Thoracic aorta (tissue), 1 donor: ENCODE measurements around a stretch of chr14.

- RAMPAGE, long total RNA = no peak
Measured at GRCh38 chr14:55580682-55581644, 956 bp downstream of the KTN1 start.

DNA sequence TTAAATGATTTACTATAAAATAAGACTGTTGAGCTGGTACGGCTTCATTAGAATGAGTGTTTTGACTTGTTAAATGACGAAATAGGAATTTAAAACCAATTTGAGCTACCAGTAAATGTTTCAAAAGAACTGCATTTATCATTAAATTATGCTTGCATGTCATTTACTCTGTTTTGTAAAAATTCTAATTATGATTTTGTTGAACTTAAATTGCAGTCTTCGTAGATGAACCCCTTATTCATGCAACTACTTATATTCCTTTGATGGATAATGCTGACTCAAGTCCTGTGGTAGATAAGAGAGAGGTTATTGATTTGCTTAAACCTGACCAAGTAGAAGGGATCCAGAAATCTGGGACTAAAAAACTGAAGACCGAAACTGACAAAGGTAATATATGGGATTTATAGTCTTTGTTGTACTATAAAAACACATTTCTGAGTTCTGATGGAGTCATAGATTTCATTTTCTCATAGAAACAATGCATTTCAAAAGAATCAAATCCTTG is 37.8 kb downstream of the KTN1 start:
- RAMPAGE, long total RNA = no peak

GRCh38 chr14:55686146-55687096 is 106.4 kb downstream of the KTN1 start:
- RAMPAGE, long total RNA = no peak

- RAMPAGE, long total RNA = no peak
Measured at GRCh38 chr14:55864916-55865253, 253.3 kb upstream of the PELI2 start.

DNA sequence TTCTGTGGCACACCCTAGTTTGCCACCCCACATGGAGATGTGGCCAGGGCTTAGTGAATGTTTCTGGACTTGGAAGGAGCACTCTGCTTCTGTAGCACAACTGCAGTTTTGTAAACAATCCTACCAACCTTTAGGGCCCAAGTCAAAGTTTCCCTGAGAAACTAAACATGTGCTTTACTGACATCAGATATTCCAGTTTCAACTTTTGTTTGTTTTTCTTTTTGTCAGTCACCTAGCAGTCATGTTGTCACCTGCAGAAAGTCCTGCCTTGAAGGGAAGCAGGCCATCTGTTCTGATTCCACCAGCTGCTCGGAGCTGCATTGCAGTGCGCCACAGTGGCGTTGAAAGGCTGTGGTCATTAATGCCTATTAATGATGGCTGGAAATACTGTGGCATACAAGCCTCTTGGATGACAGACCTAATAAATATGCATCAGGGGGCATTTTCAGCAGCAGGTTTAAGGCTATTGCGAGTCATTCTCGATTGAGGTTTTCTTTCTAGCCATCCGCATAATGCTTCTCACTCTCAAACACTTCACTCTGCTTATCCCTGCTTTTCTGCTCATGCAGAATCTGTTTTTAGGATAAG is 7.8 kb downstream of the PELI2 start:
- RAMPAGE, long total RNA = no peak

- RAMPAGE, long total RNA = no peak
Measured at GRCh38 chr14:56204013-56204533, 85.9 kb downstream of the PELI2 start.

DNA sequence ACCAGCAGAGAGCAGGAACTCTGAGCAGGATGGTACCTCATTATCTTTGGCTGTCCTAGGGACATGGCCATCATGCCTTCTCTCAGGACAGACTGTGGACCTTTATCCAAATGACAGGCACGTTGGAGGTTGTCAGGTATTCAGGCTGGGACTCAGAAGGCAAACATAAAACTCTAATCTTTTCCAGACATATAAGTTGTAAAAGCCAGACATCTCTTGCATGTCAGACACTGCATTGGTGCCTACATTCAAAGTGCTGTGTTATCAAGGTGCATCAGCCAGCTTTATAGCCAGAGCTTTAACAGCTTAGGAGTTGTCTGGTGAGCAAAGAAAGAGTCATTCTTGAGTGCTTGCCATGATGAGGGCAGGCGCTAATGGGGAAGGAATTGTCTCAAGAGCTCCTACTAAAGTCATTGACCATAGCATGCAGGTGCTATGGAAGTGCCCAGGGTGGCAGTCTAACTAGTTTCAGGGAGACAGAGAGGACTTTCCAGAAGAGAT is 89.6 kb downstream of the PELI2 start:
- RAMPAGE, long total RNA = no peak

- RAMPAGE, long total RNA = no peak
Measured at GRCh38 chr14:56766248-56766493, 44.1 kb downstream of the OTX2 start.

DNA sequence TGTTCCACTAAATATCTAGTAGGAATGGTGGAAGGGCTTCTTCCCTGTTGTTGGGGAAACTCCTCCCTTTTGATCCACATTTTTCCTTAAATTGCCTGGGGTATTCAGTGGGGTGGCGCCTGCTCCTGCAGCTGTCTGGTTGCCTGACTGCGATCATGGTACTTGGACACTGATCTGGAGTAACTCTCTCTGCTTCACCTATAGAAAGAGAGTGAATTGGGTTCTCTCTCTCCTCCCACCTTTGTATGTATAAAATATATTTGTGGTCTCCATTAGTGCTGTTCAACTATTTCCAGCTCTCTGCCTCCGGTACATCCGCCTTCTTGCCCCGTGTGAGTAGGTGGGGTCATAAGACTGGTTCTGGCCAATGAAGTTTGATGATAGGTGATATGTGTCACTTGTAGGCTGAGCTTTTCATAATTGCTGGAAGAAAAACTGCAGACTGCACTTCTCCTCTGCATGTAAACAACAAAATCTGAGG is 210.5 kb downstream of the EXOC5 start:
- RAMPAGE, long total RNA = no peak

DNA sequence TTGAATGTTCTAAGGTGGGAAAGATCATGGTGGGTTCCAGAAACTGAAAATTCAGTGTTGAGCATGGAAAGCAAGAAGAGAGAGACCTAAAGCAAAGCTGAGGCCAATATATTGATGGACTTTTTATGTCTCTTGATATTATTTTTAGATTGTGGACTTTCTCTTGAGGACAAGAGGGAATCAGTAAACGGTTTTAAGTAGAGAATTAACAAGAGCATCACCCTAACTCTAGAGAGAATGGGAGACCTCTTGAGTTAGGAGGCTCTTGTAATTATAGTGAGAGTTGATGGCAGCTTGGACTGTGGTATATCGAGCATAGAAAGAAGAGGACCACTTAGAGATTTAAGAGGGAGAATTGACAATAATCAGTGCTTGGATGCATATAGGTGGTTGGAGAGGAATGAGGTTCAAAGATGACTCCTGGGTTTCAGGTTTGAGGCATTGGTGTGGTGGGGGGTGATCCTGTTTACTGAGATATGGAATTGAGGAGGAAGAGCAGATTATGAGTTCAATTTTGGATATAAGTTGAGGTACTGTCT is 17.2 kb downstream of the NAA30 start:
- RAMPAGE, long total RNA = no peak

GRCh38 chr14:58272540-58273504 is 25.5 kb upstream of the ARID4A start:
- RAMPAGE, long total RNA = no peak

DNA sequence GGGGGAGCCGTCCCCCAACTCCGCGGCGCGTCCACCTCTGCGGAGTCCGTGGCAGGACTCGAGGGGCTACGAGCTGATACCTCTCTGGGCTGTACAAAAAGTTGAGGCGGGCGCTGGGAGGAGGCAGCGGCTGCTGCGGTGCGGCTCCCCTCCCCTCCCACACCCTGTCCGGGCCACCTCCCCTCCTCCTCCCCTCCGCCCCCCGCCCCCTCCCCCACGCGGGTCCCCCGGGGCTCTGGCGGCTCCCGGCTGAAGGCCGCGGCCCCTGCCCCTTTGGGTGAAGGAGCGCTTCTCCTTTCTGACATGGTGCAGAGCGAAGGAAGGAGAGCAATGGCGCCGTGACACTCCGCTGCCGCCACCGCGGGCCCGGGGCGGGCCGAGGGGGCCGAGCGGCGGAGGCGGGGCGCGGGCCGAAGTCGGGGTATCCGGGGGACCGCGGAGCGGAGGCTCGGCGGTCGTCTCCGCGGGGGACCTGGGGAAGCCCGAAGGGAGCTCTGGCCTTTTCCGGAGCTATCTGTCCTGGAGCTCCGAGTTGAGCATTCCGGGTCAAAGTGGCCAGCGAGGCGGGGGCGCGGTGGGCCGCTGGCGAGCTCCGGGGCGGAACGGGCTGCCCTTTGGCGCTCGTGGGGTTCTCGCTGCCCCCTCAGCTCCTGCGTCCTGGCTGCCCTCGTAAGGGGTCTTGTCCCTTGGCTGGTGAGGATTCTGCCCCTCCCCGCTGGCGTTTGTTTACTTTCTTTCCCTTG is 815 bp downstream of the ARID4A start:
- RAMPAGE, long total RNA = no peak

GRCh38 chr14:58369739-58369941 is 26.1 kb upstream of the TOMM20L start:
- RAMPAGE, long total RNA = no peak

DNA sequence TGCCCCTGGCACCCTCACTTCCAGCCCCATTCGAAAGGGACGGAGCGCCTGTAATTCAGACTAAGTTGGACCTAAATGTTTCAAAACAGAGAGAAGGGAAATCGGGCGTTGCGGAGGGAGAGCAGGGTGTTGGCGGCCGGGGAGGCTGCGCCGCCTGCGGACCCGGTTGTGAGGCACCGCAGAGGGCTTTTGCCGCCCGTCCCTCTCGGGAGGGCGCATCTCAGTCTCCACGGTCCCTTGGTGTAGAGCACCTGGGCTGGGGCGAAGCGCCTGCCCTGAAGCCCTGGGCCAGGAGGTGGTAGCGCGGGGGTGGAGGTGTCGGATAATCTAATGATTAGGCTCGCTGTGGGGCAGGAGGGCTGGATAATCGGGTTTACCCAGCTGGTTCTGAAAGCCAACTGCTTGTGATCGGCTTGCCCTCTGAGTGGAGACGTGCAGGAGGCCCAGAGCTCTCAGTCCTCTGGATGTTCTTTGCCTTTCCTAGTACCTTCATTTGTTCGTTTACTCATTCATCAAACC is 884 bp downstream of the DAAM1 start:
- RAMPAGE, long total RNA = no peak

- RAMPAGE, long total RNA = no peak
Measured at GRCh38 chr14:60248922-60249194, 163 bp upstream of the PPM1A start.

DNA sequence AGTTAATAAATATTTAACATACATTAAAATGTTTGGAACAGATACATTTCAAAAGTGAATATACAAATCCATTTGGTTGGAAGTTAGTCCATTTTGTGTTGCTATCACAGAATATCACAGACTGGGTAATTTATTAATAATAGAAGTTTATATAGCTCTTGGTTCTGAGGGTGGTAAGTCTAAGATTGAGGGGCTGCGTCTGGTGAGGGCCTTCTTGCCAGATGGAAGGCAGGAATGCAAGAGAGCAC is 16.4 kb downstream of the PPM1A start:
- RAMPAGE, long total RNA = no peak

GRCh38 chr14:60607012-60607211 is 42.4 kb downstream of the SIX1 start:
- RAMPAGE, long total RNA = no peak

DNA sequence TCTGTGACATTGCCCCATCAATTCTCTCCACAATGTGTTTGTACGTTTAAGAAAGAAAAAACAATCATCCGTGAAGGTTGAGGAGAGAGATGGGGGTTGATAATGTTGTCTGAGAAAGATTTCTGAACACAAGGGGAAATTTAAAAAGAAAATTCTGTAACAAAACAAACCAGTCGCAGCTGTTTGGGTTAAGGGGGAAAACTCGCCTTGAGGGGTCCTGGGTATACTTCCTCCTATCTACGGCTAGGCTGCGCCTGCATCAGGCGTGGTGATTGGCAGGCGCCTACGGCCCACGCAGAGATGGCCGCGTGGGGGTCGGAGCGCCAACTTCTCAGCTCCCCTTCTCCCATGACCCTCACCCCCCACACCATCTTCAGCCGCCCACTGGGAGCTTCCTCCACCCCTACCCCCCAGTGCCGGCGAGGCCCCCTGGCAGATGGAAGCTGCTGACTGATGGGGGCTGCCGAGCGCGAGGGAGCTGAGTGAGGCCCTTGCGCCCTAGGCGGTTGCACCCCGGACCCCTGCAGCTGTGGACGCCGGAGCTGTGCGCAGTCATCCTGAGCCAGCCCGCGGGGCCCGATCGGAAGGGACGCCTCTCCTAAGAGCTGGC is 12.2 kb downstream of the SIX1 start:
- RAMPAGE, long total RNA = no peak

GRCh38 chr14:60722617-60722871 is 1.6 kb downstream of the SIX4 start:
- RAMPAGE, long total RNA = no peak

DNA sequence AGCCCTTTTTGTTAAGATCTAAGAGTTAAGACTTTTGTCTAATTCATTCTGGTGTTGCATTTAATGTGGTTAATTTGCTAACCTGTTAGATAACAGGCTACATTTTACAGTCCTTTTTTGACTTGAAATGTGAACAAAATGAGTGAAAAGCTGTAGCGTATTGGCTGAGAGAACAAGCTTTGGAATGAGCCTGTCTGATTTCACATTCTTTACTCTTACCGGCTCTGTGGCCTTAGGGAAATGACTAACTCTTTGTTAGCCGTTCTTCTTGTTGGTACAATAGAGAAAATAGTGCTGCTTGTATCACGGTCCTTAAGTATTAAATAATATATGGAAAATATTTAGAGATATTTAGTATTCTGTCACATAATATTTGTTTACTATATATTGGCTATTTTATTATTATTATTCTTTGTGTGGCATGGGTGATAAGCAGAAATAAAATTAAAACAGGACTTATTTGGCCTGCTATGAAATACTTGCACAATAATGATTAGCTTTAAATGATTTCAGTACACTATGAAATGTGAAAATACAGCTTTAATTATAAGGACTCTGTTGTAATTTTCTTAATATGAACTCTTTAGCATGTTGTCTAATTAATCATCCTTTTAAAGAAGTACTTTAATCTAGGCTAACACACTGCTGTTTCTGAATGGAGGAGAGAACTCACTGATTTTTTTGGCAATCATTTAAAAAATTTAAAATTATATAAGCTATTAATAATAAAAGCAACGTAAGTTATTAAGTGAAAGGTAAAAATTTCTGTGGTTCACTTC is 2.1 kb downstream of the MNAT1 start:
- RAMPAGE, long total RNA = no peak